Thoracic aorta endothelial cell (primary cell): ENCODE measurements around a stretch of chr1.

DNA sequence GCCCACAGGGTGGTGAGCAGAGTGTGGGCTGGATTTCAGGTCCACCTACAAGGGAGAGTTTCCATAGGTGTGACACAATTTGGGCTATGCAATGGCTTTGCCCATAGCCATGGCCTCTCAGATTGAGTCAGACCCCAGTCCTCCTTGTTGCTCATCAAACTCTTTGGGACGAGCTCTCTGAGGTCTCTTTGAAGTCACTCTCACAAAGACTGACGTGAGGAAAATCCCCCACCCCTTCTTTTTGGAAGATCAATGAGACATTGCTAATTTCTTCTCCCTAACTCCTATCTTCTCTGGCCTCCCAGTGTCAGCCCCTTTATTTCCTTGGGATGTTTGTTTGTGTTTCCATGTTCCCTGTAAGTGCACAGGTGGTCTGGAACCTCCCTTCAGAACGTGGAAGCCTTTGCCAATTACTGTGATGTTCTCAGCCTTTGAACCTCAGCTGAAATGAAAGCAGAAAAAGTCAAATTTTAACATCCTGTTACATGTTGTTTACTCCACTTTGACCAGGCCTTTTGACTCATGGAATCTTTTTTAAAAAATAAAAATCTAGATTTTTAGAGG is 19.5 kb downstream of the HSD11B1 start:
- CAGE, long polyA plus RNA, result no peak

DNA sequence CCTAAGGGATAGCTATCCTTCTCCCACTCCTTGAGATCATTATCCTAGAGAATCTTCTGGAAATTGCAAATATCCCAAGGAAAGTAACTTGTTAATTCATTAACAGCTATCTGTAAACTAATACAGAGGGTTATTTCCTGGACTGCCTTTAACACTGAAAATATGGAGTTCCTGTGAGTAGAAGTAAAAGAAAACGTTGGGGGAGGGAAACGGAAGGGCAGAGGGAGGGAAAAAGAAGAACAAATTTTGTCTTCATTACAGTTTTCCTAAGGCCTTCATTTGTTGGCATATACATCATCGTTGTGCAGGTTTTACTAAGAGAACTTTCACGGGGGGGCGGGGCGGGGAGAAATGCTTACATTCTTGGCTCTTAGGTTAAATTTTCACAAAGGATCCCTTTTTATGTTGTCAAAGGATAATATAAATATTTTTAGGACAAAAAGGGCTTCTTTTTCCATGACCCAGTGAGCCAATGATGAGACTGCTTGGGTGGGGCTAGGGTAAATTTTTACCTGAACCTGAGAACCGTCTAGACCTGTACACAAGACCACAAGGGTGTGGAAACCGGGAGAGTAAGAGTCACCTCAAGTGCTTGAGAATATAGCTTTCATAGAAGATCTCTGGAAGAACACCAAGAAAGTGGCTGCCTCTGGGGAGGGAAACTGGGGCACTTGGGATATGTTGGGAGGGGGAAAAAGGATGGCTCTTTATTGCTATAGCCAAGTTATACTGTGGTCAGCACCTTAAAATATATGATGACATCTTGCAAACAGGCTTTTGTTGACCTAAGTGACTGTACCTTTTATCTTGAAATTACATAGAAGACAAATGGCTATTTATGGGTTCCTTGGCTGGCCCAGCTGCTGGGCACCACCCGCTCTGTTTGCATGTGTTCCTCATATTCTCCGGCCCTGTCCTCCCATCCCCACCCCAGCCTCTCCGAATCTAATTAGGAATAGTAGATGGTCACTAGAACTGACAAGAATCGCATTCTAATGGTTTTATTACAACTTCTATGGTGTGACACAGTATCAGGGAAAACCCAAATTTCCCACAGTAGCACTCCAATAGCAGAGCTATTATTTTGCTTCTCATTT is 2.0 kb upstream of the UTP25 start:
- CAGE, long polyA plus RNA, result no peak

DNA sequence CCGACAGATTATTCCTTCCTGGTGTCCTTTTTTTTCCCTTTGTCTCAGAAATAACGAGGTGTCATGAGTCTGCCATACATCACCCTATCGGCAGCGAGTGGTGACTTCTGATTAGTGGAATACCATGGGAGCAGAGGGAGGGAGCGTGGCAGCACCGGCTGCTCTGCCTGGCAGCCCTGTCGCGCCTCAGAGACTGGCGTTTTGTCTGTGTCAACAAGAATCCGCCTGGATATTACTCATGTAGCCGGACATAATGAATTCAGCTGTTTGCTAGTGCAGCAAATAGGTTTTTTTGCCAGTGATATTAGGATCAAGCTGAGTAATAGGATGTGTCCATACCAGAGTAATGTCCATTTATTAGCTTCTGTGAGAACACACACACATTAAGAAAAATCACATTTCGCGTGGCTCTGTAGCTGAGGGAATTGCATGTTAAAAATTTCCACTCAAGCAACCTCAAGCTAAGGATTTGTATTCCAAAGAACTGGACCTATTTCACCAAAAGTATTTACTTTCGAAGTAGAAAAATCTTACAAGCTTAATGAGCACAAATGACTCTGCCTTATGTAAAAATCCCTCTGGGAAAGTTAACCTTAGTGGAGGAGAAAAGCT is 51.9 kb downstream of the UTP25 start:
- CAGE, long polyA plus RNA, result no peak

DNA sequence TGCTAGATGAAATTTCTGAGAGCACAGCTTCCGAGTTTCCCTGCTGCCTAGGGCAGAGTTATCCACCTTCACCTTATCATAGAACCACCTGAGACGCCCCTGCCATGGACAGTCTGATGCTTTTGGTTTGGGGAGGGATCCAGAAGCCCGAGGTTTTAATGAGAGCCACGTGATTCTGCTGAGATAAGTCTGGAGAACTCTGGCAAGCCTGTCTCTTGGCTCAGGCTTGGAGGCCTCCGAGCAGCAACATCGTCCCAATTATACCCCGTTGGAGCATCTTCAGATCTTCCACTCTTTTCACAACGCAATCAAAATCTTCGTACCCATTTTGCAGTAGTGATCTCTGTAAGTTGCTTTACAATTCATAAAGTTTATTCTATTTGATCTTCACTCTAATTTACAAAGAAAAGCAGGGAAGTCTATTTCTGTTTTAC is 645 bp upstream of the HHAT start:
- CAGE, long polyA plus RNA, result no peak

GRCh38 chr1:210409754-210410102 is 81.0 kb downstream of the HHAT start:
- CAGE, long polyA plus RNA, result no peak

GRCh38 chr1:210682284-210682745 is 353.6 kb downstream of the HHAT start:
- CAGE, long polyA plus RNA, result no peak

GRCh38 chr1:211259633-211260208 is 555 bp downstream of the RCOR3 start:
- CAGE, long polyA plus RNA, result no peak

- CAGE, long polyA plus RNA, result no peak
Observed at GRCh38 chr1:211336755-211337802, 10.4 kb downstream of the TRAF5 start.

- CAGE, long polyA plus RNA, result no peak
Observed at GRCh38 chr1:211345675-211346099, 19.1 kb downstream of the TRAF5 start.

DNA sequence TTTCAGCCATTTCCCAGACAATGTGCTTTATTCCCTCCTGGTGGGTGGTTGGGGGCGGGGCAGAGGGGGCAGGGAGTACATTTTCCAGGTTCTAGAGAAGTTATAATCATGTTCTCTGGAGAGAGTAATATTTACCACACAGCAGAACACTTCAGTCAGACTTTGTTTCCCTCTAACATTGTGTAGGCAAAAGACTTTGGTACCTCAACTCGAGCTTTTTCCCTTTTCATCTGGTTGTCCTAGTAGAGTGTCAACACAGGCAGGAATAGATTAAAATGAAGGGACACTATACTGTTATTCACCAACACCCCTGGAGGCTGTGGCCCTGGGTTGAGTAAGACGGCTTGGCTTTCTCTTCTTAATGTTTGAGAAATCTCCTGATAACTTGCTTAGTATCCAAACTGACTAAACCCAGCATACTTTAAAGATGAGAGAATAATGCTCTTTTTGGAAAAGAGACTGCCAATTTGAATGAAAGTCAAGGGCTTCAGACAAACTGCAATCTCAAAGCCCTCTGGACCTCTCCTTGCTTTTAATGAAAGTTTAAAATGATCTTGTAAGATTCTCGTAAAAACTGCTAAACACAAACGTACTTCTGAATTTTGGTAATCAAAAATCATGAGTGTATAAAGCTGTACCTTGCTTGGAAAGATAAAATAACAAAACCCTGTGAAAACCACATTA is 2.5 kb upstream of the SLC30A1 start:
- CAGE, long polyA plus RNA, result no peak

DNA sequence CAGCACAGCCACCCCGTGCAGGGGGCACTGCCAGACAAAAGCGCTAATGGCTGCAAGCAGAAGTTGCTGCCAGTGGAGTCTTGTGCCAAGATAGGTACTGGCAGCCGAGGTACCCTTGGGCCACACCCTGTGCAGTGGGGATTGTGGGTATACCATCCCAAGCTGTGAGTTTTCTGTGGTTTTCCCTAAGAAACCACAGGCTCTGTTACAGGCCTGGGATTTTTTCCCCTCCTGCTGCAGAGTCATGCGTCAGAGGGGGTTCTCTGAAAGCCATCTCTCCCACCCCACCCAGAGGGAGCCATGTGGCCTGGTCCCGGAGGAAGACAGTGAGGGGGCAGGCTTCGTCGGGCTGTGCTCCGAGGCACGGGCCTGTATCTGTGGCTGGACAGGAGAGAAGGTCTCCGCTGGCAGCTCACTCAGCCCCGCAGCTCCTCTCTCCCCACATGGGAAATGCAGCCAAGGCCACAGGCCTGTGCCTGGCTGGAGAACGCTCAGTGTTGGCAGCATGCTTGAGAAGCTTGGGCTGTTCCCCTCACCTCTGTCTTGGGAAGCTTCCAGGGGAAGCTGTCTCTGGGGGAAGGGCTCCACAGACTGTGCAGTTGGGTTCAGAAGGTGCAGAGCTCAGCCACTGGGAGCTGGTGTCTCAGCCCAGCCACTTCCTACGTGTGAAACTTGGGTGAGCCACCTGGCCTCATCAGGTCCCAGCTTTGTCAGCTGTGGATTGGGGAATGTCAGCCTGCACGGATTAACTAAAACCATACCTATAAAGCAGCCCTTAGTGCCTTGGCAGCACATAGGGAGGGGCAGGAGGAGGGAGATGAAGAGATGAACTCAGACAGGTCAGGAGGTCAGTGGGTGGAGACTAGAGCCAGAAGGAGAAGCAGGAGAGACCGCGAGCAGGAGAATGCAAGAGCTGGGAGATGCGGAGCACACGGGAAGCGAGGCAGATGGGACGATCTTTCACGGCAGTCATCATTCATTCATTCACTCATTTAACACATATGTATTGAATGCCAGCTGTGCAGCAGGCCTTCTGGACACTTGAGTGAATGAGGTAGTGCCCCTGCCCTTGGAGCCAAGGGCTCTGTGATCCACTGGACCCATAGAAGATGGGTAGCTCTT is 42.2 kb downstream of the NEK2 start:
- CAGE, long polyA plus RNA, result no peak

DNA sequence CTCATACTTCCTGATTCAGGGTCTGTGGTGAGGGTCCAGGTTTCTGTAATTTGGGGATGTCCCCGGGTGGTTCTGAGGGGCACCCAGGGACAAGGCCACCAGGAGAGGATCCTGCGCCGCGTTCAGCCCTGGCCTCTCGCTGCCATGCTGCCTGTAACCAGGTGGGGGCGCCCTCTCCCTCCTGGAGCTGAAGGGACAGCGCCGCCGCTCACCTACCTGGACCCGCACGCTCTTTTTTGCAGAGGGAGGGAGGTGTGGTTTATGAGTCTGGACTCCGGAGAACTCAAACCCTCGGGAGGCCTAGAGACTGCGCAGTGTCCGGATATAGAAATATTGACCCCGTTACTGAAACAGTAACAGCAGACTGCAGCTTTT is 23.1 kb upstream of the NEK2 start:
- CAGE, long polyA plus RNA, result no peak

- CAGE, long polyA plus RNA, result no peak
Observed at GRCh38 chr1:211735228-211736361, 60.2 kb upstream of the NEK2 start.

GRCh38 chr1:211908955-211909290 is 78.4 kb upstream of the LPGAT1 start:
- CAGE, long polyA plus RNA, result no peak

GRCh38 chr1:211928150-211928757 is 97.7 kb upstream of the LPGAT1 start:
- CAGE, long polyA plus RNA, result no peak

GRCh38 chr1:212241541-212242073 is 43.6 kb upstream of the PPP2R5A start:
- CAGE, long polyA plus RNA, result no peak

DNA sequence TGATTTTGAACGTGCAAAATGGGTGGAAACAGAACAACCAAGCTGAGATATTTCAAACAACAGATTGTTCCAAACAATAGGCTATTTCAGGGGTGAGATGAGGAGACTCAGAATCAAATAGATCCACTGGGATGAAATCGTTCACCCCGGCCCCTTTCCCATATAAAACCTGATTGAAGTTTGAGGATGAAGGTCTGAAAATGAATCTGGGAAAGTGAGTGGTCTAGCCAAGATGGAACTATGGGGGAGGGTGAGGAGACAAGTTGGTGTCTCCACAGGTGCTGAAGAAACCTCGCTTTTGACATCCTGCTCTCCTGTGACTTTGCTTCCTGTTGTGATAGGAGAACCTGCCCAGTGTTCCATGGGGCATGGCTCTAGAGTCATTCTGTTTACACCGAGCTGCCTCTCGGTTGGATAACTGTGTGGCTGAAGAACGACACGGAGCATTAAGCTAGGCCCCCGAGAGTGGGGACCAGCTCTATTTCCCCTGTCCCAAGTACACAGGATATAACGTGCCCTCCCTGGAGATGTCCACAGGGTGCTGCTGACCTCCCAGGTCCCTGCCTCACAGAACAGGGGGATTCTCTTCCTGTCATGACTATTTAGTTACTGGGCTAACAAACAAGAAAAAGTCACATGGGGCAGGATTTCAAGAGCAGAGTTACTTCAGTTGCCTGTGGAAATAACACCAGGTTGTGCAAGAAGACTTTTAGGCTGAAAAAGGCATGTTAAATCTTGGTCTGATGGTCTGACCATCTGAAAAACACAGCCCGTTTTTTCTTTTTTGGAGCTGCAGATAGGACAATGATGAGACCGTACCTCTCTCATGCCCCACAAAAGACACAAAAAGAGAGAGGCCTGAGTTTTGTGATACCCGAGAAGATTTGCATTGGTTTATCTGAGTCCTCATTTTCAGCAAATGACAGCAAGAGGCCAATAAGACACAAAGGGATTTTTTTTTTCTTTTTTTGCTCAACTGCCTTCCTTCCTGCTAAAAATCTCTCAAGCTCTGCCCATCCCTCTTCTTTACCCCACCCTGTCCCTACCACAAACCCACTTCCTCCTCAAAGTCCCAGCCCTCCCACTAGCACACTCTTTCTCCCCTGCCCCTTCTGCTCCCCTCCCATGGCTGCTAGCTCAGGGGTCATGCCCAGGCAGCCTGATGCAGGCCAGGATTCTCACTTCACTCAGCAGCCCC is 29.3 kb upstream of the PPP2R5A start:
- CAGE, long polyA plus RNA, result no peak

- CAGE, long polyA plus RNA, result no peak
Observed at GRCh38 chr1:212283636-212284305, 1.4 kb upstream of the PPP2R5A start.

- CAGE, long polyA plus RNA, result no peak
Observed at GRCh38 chr1:212287261-212287749, 2.1 kb downstream of the PPP2R5A start.

DNA sequence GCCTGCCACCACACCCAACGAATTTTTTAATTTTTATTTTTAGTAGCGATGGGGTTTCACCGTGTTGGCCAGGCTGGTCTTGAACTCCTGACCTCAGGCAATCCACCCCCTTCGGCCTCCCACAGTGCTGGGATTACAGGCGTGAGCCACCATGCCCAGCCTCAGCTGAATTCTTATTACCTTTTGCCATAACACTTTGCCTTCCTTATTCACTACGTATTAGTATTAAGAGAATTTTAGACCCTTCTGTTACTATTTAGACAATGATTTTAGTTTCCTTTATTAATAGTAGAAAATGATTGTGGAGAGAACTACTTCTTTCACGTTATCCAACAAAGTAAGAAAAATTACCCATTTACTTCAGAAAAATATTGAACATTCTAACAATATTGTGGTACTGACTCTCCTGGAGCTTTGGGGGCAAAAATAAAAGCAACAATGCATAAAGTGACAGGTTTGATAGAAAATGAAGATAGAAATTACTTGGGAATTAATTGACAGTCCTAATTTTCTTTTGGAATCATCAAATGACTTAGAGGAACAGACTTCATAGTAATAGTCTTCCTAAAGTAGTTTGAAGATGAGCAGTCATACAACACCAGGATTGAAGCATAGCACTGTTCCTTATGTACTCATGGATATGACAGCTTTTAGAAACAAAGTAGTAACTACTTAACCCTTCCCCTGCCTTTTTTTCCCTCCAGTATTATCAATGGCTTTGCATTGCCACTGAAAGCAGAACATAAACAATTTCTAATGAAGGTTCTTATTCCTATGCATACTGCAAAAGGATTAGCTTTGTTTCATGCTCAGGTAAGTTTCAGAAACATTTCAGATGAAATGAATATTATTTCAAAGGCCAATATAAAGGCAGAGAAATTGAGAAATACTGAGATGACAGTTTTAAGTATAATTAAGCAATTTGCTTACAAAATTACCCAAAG is 62.7 kb downstream of the PPP2R5A start:
- CAGE, long polyA plus RNA, result no peak